Mammary microvascular endothelial cell (primary cell): Measurements from ENCODE around the genes CCDC150 and HSPD1.

DNA sequence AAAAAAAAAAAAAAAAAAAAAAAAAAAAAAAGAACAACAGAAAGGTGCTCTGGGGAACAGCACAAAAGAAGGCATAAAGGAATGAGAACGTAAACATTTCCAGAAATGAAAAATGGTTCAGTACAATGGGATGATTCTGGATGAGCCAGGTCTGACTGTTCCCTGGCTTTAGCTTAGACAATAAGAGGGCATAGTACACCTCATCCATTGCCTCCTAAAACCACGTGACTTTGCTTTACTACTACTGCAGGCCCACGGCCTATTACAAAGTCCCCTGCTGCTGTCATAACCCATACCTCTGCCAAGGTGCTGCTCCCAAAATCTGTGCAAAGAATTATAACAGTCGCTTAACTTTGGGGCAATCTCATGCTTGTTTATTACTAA, 26.9 kb downstream of the STK17B start:
- RAMPAGE, long total RNA = no peak

GRCh38 chr2:196365195-196365659, 193.8 kb upstream of the STK17B start:
- RAMPAGE, long total RNA = no peak

DNA sequence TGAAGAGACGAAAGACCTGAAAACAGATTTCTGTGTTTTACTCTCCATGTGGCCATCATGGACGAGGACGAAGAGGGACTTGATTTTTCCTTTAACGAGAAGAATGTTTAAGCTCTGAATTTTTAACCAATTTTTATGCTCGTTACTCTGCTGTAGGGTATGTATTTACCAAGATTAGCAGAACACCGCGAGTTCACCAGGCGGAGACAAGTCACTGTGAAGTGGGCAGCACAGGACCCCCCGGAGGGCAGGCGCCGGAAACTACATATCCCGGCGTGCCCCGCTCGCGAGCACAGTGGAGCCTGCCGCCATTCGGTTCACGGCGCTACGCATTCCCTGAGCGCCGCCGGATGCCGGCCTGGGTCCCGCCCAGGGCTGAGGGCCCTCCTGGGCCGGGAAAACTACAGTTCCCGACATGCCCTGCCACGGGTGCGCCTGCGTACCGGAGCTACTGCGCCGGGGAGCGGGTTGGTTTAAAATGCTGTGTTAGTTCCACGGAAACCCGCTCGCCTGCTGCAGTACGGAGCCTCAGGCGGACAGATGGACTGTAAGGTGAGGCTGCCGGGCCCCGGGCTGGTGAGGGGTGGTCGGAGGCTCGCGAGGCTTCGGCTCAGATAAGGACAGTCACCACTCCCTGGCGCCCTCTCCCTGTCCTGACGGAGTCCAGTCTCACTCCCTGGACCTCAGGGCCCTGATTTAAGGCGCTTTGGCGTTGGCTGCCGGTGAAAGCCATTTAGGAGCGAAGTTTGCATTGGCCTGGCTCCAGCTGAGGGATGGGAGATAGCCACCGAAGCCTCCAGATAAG, at the start of gene CCDC150:
Gene CCDC150 (plus strand): TSS at position 489 of the 805 bp plus-strand sequence.
- RAMPAGE, long total RNA = no peak

- RAMPAGE, long total RNA = no peak
Observed at GRCh38 chr2:196641395-196641775, 1.9 kb downstream of the CCDC150 start.

GRCh38 chr2:196988836-196989534, 62.5 kb upstream of the PGAP1 start:
- RAMPAGE, long total RNA = no peak

- RAMPAGE, long total RNA = no peak
Observed at GRCh38 chr2:196990711-196991215, 64.3 kb upstream of the PGAP1 start.

DNA sequence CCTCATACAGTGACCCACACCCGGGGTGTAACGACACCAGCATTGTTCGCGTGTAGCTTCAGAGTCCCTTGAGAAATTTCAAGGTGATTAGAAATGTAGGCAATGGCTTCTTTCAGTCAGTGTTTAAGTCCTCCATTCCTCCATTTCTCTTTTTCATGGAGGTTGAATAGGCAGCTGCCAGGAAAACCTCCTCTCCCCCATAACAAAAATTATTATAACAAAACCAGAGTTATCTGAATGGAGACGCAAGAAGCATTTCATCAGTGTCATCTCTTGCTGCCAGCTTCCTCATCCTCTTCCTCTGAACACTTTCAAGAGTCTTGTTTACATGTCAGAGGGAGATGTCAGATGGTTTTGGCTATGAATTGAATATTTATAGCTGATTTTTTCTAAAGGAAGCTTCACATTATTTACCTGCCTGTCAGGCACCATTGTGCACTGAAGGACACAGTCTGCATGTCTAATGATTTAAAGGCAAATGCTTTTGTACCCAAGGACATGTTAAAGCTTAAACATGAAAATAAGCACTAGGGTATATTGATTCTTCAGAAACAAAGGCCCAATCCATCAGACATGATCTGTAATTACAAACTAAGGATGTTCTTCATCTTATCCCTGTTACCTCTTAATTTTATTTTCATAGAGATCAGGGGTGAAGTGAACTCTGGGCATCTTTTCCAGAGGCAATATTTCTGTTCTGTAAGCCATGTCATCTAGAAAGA, 168.9 kb downstream of the ANKRD44 start:
- RAMPAGE, long total RNA = no peak

- RAMPAGE, long total RNA = no peak
Observed at GRCh38 chr2:197309388-197309609, 1.3 kb downstream of the ANKRD44 start.

DNA sequence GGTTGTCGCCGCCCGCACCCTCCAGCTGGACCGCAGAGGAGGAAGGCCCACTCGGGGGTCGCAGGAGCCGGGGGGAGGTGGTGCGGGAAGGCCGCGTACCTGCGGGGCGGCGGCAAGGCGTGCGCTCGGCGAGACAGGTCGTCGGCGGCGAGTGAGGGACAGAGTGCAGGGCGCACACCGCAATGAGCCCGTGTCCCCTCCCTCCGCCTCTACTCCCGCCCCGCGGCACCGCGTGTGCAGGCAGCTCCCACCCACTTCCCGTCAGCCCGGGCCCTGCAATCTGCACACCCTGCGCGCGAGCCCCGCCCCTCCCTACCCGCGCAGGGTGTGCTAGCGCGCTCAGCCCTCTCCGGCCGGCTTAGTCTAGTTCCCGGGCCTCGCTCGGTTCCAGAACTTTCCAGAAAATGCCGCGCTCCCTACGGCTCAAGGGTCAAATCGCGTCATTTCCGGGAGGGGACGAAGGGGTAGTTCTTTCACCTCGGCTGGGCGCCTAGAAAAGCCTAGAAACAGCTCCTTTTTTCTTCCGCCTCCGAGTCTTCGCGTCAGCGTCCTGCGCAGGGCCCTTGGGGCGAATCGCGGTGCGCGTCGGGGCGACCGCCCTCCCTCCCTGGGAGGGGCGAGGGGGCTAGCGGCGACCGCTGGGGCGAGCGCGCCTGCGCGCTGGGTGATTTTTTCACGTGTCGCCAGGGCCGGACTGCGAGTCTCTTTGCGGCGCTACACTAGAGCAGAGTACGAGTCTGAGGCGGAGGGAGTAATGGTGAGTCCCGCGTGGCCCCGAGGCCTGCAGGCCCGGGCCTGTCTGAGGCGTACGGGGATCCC, at the start of gene HSPD1:
Gene HSPD1 (minus strand): TSS at position 158 of the 819 bp plus-strand sequence.
- RAMPAGE, long total RNA = start-site peak on the minus strand centred at position 177 of the sequence, 57 bp wide, 3,647 and 1,885 reads in 2 replicates; start-site peak on the plus strand centred at position 633 of the sequence, 203 bp wide, 12,947 and 5,704 reads in 2 replicates

GRCh38 chr2:197500899-197501533, 837 bp downstream of the HSPE1 start:
- RAMPAGE, long total RNA = no peak

GRCh38 chr2:197847712-197848622, 43.6 kb downstream of the PLCL1 start:
- RAMPAGE, long total RNA = no peak

- RAMPAGE, long total RNA = no peak
Observed at GRCh38 chr2:198310956-198311383, 506.6 kb downstream of the PLCL1 start.

DNA sequence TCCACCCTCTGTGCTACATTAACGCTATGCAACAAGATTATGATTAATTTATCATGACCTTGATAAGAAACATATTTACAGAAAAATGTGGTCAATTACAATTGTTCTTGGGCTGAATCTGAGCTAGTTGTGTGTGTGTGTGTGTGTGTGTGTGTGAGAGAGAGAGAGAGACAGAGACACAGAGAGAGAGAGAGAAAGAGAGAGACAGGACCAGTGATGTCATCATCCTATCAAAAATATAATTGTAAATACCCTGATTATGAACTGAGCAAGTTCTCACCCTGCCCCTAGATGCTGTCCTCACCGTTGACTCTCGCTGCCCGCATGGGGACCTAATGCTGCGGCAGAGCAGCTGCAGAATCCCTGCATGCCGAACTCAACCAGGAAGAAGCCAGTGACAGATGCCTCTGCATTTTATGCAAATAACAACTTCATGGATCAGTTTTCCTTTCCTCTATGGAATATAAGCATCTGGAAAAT, 512.5 kb downstream of the PLCL1 start:
- RAMPAGE, long total RNA = no peak

- RAMPAGE, long total RNA = no peak
Observed at GRCh38 chr2:198706788-198707245, 750.9 kb downstream of the SATB2 start.

DNA sequence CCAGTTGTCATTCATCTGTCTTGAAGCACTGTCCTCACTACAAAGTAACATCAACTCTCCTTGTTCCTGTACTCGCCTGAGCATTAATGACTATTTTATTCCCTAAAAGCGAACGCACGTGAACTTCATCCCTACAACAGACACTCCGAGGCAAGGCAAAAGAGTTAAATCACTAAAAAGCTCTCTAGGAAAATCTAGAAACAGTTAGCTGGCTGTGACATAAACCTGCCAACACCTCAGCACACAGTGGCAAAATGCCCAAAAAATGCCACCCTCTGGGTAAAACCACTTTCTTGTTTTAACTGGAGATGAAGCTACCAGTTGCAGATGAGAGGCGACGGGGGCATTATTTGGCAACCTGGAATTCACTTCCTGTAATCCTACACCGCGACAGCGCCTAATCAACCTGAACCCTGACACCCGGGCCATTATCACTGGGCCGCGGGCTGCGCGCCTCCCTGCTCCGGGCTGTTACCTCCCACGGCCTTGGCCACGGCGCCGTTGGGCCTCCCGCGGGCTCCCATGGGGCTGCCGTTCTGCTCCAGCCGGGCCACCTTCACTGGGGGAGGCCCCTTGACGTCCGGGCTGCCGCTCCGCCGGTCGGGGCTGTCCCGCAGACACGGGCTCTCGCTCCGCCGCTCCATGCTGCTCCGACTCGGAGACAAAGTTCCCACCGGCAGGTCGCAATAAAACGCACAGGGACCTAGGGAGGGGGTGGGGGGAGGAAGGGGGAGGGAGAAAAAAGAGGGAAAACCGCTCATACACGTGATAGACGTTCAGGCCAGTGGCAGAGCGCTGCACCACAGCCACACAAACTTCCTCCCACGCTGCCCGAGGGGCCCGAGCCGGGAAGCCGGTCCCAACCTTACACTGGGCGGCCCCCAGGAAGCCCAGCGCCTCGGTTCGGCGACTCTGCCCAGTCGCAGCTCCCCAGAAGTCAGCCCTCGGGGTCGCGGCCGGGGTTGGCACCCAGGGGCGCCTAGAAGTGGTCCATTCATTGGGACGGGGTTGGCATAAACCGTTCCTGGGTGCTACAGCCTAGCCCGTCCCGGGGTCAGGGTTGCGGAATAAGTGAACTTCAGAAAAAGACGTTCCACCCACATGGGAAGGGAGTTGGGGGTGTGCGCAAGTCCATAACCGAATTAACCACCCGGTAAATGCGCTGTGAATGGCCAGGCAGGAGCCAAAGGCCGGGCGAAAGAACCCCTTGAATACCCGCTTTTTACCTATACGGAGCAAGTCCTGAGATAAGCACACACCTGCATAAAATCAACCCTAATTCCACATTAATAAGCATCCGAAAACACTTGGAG, 1.9 kb downstream of the SATB2 start:
- RAMPAGE, long total RNA = no peak

GRCh38 chr2:199456707-199457740, 715 bp downstream of the SATB2 start:
- RAMPAGE, long total RNA = no peak

DNA sequence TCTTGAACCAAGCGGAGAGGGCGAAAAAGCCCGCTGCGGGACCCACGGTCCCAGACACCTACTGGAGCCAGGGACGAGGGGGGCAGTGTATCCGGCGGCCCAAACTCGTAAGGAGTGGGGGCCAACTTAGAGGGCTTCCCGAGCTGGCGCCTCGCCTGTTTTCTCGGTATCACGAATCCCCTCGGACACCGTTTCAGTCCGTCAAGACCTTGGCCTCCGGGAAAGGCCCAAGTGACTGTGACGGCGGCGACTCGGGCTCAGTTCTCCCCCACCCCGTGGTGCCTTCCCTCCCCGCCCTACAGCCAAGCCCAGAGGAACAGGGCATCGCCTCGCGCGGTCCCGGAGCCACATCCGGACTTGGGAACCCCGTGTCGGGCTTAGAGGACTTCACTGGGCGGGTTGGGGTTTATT, 6.2 kb upstream of the SATB2 start:
- RAMPAGE, long total RNA = no peak

- RAMPAGE, long total RNA = no peak
Observed at GRCh38 chr2:200352596-200353327, 46.3 kb downstream of the SPATS2L start.

- RAMPAGE, long total RNA = no peak
Observed at GRCh38 chr2:200377167-200377452, 70.6 kb downstream of the SPATS2L start.

DNA sequence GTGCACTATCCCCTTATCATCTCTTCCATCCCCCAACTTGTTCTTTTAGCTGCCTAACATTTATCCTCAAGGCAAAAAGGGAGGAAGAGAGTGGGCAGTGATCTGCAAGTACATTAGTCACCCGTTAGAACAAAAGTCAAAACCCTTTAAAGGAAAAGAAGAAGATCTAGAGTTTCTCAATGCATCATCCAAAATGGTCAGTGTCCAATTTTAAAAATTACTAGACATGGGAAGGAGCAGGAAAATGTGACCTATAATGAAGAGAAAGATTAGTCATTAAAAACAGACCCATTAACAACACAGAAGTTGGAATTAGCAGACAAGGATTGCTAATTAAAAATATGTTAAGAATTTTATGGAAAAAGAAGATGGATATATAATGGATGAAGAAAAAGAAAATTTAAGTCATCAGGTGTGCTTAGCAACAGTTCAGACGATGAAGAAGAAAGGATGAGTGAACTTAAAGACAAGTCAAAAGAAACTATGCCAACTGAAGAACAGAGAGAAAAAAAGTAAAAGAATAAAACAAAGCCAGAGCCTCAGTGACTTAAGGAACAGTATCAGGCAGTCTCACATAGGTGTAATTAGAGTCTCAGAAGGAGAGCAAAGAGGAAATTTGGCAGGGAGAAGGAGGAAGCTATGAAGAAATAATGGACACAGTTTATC, 77.3 kb downstream of the KCTD18 start:
- RAMPAGE, long total RNA = no peak